ENCODE results near the genes DHX35 and JPH2.

- PRO-cap, 2 experiments = no peak in any of the 2 experiments
Observed at GRCh38 chr20:38961307-38961919, 731 bp upstream of the DHX35 start.

DNA sequence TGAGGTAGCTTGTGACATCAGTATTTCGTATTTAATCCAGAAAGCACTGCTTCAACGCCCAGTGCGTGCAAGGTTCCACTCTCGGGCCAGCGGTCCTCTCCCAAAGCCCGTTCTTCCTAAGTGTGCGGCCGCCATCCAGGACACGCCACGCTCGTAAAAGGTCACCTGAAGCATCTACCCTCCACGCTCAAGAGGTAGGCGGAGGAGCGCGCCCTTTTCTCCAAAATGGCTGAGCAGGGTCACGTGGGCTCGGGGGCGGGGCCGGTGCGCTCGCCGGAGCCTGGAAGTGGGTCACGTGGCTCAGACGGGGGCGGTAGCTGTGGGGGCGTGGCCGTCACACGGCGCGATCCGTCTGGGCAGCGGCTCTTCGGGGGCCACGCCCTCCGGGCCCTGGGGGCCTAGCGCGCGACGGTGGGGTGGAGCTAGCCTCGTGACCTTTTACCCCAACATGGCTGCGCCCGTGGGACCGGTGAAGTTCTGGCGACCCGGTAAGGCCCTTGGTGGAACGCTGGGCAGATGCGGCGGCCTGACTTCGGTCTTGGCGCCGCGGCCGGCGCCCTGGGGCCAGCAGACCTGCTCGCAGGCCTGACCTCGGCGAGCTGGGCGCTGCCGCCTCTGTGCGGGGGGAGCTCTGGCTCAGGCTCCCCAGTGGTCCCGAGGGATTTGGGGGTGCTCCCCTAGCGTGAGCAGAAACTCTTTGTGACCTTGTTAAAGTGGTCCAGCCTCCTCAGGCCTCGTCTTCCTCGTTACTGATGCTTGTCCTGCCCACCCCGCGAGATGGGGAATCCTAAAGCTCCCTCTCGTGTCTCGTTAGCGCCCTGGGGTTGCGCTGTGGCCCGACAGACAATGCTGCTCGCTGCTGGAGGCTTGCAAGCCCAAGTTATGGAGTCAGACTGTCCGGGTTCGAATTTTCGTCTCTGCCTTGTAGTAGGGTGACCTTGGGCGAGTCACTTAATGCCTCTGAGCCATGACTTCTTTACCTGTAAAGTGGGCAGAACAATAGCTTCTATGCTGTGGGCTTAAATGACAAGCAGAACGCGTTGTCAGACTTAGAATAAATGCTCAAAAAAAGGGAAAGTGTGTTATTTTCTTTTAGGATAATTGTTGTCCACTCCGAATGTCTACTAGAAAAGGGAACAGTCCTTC lies at the start of gene DHX35:
Gene DHX35 (plus strand): TSS at position 425 of the 1,146 bp plus-strand sequence.
- PRO-cap, 2 experiments = peak in 1 of 2 experiments; most common plus-strand start position 446 of the sequence (in 1); most common minus-strand start position 226 of the sequence (in 1)

- PRO-cap, 2 experiments = no peak in any of the 2 experiments
Observed at GRCh38 chr20:40340160-40340478, 348.9 kb downstream of the MAFB start.

DNA sequence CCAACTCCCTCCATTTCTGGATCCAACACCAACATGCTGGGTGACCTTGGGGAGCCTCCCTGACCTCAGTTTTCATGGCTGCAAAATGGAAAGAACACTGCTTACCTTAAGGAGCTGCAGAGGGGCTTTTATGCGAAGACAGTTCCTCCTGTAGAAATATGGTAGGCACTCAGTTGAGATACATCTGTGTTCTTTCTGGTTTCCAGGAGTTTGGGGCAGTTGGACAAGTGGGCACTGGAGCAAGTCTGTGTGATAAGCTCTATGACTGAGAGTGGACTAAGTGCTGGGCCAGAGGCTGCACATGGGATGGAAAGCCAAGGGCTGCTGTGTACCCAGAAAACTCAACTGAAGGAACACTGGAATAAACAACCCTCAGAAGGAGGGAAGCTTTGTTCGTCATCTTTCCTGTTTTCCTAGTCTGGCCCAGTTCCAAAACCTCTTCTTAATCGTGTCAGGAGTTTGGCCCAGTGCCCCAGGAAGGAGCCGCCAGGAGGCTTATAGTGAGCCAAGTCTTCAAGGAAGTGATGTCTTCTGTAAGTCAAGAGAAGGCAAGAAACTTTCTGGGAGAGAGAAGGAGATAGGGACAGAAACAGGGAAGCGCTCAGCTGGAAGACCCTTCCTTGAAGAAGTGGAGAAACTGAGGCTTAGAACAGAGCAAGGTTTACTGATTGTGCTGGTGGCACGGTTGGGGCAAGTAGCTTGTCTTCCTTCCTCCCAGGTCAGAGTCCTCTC lies 23.3 kb upstream of the TOP1 start:
- PRO-cap, 2 experiments = no peak in any of the 2 experiments

DNA sequence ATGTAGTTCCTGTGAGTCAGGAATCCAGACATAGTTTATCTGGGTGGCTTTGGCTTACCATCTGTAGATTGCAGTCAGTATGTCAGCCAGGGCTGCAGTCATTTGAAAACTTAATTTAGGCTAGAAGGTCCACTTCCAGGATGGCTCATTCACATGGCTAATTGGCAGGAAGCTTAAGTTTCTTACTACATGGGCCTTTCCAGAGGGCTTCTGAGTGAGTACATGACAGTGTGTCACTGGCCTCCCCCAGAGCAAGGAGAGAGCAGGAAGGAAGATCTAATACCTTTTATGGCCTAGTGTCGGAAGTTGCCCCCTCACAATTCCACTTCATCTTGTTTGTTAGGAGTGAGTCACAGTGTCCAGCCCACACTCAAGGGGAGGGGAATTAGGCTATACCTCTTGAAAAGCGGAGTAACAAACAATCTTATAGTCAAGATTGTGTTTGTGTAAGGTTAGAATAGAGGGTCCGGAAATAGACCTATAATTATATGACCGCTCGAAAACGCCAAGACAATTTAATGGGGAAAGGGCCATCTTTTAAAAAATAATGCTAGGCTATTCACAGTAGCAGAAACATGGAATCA lies 29.8 kb downstream of the TOP1 start:
- PRO-cap, 2 experiments = no peak in any of the 2 experiments

DNA sequence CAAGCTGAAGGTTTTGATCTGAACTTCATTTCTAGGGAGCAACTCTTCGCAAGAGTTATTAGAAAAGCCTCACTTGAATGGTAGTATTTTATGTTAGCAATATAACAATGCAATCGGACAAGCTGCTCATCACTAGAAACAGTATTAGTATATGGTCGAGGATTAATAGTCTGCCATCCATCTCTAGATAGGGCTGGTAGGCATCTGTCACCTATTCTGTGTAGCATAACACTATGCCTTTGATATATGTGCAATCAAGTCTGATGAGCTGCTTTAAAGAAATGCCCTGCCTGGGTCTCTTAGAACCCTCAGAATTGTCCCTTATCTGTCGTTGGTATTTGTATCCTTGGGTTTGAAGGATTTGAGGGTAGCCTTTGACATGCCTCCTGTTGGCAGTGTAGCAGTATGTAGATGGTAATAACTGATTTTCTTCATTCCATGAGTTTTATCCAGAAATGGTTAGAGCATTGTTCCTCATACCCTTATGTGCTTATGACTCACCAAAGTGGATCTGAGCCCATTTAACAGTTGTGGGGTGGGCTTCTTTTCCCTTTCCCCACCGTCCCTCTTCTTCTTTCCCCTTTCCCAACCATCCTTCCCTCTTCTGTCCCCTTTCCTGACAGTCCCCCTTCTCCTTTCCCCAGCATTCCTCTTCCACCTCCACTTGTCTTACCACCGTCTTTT lies 44.3 kb upstream of the PLCG1 start:
- PRO-cap, 2 experiments = no peak in any of the 2 experiments

GRCh38 chr20:41095220-41096090 lies 41.9 kb upstream of the PLCG1 start:
- PRO-cap, 2 experiments = no peak in any of the 2 experiments

DNA sequence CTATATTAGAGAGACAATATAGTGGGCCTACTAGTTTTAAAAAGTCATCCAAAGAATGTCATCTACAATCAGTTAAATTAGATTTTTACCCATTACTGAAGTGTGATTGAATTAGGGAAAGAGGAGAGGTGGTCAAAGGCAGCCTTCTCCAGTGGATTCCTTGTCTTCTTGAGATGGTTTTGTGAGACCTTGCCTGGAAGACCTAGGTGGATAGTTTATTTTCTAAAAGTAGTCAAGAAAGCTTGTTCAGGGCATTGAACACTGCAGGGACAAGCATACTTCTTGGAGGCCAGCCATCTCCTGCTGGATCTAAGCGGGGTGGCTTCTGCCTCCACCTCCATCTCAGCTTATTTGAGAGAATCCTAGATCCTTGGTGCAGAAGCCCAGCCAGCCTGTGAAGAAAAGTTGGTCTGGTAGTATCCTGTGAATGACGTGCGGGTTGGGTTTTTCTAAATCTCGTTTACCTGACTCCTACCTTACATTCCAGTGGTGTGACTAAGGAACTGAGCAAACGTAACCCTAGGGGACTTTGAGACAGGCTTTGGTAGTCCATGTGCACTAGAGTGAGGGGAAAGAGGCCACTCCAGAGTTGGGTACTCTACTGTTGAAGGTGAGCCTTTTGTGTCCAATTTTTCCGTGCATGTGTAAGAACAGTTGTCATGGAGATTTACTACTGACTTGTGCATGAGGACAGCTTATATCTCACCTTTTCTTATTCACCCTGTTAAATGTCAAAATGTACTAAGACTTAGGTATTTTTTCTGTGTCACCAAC lies 26.6 kb upstream of the PLCG1 start:
- PRO-cap, 2 experiments = no peak in any of the 2 experiments

DNA sequence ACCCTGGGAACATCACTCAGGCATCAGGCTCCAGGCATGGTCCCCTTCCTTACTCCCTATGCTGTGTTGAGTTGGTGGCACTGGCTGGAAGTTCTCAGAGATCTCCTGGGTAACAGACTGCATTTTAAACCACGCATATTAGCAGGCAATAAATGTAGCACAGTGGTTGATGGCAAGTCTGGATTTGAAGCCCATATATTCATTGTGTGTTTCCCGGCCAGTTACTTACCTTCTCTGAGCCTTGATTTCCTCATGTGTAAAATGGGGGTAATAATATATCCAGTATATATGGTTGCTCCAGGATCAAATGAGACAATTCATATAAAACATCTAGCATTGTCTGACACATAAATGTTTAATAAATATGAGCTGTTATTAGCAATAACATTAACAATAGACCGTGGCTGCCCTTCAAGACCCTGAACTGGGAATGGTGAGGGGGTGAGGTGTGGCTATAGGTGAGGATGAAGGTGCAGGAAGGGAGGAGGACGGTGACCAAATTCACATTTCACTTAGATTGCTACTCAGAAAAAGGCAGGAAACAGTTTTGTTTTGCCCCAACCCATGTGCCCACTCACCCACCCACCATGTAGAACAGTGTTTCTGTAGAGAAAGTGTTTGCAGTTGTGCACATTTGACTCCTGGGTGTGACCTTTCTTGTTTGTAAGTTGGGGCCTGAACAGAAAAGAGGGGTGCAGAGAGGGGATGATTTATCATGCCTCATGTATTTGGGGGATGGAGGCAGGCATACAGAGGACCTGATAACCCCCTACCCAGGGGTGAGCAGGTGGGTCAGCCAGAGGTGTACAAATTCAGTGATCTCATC lies 2.2 kb downstream of the PLCG1 start:
- PRO-cap, 2 experiments = no peak in any of the 2 experiments

GRCh38 chr20:41168421-41169326 lies 31.3 kb downstream of the PLCG1 start:
- PRO-cap, 2 experiments = no peak in any of the 2 experiments

GRCh38 chr20:41191769-41192670 lies 54.7 kb downstream of the PLCG1 start:
- PRO-cap, 2 experiments = no peak in any of the 2 experiments

DNA sequence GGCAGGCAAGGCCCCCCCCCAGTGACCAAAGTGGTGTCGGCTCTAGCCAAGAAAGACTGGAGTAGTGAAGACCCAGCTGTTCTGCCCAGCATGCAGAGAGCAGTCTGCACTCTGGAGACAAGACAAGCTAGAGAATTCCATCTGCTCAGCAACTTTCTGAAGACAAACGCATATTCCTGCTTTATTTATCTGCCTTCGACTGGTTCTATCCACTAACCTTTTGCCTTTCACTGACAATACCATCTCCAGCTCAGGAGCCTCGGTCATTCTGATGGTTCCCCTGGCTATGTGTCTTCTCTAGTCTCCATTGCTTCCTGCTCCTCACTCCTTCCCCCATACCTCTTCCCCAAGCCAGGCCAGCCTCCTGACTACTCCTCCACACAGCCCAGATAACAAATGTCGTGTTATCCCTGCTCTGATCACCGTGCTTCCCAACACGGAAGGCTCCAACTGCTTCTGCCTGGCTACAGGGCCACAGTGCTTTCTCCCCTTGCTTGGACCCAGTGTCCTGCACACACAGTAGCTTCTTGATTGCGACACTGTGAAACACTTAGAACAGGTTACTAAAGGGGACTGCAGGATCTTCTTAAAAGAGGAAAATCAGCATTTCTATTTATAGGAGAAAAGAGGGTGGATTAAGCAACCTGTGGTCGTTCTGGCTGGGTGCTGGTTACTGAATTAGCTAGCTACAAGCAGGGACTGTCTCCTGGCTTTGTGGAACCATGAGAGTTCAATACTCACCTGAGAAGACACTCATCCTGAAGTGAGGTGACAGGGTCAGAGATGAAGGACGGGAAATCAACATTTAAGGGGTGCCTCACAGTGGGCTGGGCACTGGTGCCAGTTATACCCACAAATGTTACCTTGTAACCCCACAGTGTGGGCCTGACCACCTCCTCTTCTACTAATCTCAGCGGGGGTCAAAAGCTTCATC lies 86.9 kb upstream of the EMILIN3 start:
- PRO-cap, 2 experiments = peak in 1 of 2 experiments; most common plus-strand start position 95 of the sequence (in 1)

GRCh38 chr20:43570201-43570986 lies 11.6 kb downstream of the SGK2 start:
- PRO-cap, 2 experiments = no peak in any of the 2 experiments

DNA sequence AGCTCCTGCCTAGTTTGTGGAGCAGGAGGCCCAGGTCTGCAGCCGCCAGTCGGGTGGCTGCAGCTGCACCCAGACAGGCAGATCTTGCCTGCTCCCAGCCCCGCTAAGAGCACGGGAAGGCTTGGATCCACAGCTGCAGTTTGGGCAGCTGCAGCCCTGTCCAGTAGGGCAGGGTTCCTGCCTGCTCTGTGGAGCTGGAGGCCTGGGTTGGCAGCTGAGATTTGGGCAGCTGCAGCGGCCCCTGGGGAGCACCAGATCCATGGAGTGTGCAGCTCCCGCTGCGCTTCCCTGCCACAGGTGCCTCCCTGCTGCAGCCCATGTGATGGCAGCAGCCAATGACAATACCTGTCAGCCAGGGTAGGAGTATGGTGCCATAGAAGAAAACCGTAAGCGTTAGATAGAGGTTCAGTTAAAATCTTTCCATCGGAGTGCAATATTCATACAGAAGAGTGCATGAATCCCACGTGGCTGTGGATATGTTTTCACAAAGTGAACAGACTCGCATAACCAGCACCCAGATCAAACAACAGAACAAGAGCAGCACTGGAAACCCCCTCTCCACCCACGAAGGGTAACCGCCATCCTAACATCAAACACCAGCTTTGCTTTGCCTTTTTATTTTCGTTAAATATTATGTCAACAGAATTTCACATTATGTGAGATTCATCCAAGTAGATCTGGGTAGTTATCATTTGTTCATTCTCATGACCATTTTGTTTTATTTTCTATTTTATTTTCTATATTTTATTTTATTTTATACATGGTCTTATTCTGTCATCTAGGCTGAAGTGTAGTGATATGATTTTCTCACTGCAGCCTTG lies 4.8 kb downstream of the GTSF1L start:
- PRO-cap, 2 experiments = no peak in any of the 2 experiments

DNA sequence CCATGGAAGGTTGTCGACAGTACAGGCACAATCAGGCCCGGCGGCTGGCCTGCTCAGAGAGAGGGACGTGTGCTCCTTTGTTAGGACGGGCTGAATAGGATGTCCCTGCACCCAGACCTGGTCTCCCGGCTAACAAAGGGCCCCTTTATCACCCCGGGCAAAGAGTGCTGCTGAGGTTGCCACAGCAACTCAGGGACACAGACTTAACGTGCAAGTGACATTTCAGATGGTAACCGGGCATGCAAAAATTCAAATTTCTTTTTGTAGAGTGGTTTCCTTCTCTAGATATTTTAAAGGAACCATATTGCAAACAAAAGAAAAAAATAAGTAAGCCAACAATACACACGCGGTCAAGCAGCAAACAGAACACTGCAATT lies 10.4 kb upstream of the TOX2 start:
- PRO-cap, 2 experiments = no peak in any of the 2 experiments

GRCh38 chr20:44054835-44055590 lies 132.0 kb downstream of the JPH2 start:
- PRO-cap, 2 experiments = no peak in any of the 2 experiments

GRCh38 chr20:44182207-44182686 lies 4.7 kb downstream of the JPH2 start:
- PRO-cap, 2 experiments = peak in 2 of 2 experiments; most common plus-strand start chr20:44182427 (in 2); most common minus-strand start chr20:44182271 (in 2)

DNA sequence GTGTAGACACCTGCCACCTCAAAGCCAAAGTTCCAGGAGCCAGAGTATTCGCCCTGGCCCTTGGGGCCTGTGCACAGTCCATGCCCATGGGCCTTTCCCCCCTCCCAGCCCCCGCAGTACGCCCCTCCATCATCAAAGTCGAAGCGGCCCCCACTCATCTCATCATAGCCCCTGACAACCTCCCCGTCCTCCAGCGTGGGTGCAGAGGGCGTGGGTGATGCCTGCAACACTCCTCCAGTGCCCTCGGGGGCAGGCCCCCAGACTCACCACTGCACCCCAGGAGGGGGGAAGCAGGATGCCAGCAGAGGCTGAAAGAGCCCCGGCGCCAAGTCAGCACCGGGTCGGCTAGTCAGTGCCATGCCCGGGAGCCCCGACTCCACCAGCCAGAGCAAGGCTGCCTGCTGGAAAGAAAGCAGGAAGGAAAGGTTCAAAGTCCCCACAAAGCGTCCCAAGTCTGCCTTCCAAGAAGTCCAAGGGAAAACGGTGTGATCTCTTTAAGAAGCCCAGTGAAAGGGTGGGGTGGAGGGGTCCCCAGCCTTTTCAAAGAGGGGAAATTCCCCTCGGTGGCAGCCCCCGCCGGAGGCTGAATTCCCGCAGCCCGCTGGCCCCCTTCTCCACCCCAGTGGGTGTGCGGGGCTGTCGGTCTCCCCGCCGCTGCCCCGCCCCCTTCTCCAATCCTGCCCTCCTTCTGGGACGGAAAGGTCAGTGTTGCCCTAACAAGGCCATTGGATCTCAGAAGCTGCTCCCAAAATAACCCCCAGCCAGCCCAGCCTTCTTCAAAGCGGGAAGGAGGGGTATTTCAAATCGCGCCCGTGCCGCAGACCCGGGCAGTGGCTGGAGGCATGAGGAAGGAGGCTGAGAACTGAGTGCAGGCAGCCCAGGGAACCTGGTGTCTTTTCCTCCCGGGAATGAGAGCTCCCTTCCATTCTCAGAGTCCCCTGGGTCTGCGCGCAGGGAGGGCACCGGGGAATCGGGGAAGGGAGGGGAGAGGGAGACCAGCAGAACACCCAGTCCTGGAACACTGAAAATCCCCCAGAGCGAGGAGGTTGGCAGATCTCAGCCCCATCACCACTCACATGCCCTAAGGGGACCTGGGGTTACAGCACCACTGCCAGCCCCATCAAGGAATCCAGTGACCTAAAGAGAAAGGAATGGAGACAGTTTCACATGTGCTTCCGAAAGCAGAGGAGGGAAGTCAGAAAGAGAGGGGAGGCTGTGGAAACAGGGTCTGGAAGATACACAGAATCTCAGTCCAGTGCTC lies at the start of gene JPH2:
Gene JPH2 (minus strand): TSS at position 641 of the 1,261 bp plus-strand sequence.
- PRO-cap, 2 experiments = peak in 2 of 2 experiments; most common plus-strand start position 802 of the sequence (in 2); most common minus-strand start position 630 of the sequence (in 2)

DNA sequence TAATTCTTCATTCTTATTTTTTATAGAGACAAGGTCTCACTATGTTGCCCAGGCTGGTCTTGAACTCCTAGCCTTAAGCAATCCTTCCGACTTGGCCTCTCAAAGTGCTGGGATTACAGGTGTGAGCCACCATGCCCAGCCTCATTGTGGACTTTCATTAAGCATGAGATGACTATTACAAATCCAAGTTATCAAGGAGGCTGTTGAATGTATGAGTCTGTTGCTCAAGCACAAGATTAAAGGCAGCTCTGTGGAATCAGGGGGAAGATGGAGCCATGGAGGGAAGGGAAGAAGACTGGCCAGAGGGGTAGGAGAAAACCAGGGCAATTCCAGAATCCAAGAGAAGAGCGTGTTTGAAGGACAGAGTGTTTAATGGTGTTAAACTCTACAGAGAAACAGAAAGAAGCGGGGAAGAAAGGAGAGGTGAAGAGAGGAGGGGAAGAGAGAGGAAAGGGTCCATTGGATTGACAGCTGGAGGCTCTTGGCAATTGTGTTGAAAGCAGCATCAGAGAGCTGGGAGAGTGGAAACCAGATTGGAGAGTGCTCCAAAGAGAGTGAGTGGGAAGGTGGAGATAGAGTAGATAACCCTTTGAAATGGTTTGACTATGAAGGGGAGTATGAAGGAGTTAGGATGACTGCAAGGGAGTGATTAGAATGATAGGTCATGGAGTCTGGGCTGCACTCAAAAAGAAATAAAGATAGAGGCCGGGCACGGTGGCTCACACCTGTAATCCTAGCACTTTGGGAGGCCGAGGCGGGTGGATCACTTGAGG lies 49.7 kb upstream of the TTPAL start:
- PRO-cap, 2 experiments = no peak in any of the 2 experiments

DNA sequence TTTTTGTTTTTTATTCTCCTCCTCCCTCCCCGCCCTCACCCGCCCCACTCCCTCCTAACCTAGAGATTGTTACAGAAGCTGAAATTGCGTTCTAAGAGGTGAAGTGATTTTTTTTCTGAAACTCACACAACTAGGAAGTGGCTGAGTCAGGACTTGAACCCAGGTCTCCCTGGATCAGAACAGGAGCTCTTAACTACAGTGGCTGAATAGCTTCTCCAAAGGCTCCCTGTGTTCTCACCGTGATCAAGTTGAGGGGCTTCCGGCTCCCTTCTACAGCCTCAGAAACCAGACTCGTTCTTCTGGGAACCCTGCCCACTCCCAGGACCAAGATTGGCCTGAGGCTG lies 44.7 kb upstream of the TTPAL start:
- PRO-cap, 2 experiments = no peak in any of the 2 experiments